Pulmonary artery (tissue), 1 donor: Measurements from ENCODE around the genes TRIM51G, OR5I1, OR5T1, OR8H1, OR5M10 and SMTNL1.

- PRO-cap, result bidirectional peak, plus-strand start at chr11:47918139, minus-strand start at chr11:47917977; unidirectional peak, plus-strand start at chr11:47918139
Observed at GRCh38 chr11:47917701-47918596, 62.4 kb upstream of the PTPRJ start.

DNA sequence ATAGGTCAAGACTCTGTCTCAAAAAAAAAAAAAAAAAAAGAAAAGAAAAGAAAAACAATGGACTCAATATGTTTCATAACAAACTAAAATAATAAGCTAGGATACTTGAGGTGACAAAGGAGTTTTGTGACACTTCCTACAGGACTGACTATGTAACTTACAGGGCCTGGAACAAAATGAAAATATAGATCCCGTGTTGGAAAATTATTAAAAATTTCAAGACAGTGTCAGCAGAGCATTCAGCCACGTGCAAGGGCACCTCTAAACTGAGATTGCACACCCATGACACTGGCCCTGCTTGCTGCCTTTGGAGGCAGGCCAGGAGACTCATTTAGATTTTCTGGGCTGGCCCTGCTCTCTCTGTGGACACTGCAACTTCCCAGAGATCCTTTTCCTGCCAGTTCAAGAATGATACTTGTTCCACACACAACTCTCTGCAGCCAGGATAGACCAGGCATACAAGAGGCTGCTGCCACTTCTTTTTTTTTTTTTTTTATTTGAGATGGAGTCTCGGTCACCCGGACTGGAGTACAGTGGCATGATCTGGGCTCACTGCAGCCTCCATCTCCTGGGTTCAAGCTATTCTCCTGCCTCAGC, 56.7 kb upstream of the PTPRJ start:
- PRO-cap, result no peak

GRCh38 chr11:47924154-47924409, 56.3 kb upstream of the PTPRJ start:
- PRO-cap, result no peak

GRCh38 chr11:47942028-47942772, 38.2 kb upstream of the PTPRJ start:
- PRO-cap, result no peak

- PRO-cap, result no peak
Observed at GRCh38 chr11:48033939-48034133, 53.5 kb downstream of the PTPRJ start.

GRCh38 chr11:48103706-48104720, 112.6 kb upstream of the OR4B1 start:
- PRO-cap, result no peak

GRCh38 chr11:48109354-48110079, 107.1 kb upstream of the OR4B1 start:
- PRO-cap, result no peak

DNA sequence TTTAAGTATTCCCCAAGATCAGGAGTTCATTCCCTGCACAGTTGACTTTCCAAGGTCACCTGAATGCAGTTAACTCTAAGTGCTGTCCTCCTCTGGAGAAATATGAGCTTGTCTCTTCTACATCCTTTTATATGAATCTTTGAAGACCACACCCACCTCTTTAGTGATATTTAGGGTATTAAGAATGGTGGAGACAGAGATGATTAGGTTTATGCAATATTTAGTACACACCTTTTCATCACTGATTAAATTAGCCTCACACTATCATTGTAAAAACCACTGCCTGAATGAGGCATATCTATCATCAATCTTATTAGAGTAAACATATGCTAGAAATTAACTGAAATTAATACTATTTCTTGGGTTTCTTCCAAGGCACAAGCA, at the start of gene TRIM51G:
TRIM51G (minus strand) TSS at position 96 of the 384 bp plus-strand sequence.
- PRO-cap, result no peak

- PRO-cap, result no peak
Observed at GRCh38 chr11:55099038-55099308, 163.0 kb upstream of the TRIM48 start.

DNA sequence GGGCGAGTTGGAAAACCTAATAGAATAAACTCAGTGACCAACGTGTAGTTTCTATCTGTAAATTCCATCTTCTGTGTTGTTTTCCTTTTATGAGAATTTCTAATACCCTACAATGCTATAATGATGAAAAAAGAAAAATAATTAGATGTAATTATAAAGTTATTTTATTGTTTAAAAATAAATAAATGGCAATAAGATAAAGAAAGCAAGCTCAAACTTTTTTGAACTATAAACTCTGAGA, at the start of gene OR5I1:
OR5I1 (minus strand) TSS at position 68 of the 241 bp plus-strand sequence.
- PRO-cap, result no peak

DNA sequence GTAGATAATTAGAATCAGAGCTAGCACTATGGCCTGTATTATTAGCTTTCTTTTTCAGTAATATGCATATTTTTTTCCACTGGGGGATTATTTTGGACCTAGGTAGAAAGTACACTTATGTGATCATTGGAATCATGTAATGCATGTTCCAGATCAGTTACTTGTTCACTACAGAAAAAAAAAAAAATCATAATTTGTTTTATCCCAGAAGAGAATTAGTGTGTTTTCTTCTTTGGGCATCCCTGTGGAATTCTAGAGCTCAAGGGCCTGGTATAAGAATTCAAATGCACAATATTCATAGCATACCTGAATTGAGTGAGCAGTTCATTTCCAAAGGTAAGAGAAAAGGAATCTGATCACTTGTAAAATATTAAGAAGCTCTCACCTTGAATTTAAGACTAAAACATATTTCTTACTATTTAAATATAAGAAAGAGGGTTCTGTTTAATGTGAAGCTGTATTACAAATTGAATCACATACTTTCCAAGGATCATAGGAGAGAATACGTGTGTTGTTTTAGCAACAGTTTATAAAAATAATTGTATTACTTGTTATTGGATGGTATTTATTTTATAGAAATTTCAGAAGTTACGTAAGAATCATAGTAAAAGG, at the start of gene OR5T1:
OR5T1 (plus strand) TSS at position 318 of the 612 bp plus-strand sequence.
- PRO-cap, result no peak

DNA sequence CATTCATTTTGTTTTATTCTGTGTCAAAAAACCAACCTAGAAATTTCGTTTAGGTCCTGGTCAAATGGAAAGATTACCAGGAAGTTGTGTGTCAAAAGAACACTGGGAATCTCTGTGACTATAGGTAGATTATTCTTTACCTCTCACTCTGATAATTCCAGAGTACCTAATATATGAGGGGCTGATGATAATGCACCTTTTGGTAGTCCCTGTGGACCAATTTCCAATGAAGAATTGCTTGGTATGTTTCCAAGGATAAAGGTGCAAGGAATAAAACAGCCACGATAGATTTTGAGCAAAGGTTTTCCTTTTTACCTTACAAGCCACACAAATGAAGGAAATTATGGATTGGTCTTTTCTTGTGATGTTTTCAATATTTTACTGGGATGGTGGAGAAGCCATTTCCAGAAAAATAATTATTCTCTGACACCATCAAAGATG, at the start of gene OR8H1:
OR8H1 (minus strand) TSS at position 134 of the 441 bp plus-strand sequence.
- PRO-cap, result no peak

DNA sequence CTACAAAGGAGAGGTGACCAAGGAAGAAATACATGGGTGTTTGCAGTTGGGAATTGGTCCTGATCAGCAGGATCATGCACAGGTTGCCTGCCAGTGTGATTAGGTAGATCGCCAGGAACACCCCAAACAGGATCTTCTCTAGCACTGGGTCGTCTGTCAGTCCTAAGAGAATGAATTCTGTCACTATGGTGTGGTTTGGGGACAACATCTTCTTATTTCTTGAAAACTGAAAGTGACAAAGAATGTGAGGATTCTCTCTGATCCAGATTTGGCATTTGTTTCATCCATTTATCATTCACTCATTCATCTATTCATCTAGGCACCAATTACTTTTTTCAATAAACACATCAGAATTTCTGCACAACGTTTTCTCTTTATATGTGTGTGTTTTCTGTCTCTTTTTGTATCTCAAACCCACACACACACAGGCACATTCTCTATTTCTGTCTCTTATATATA, at the start of gene OR5M10:
OR5M10 (minus strand) TSS at position 208 of the 459 bp plus-strand sequence.
- PRO-cap, result no peak

- PRO-cap, result no peak
Observed at GRCh38 chr11:57213070-57214065, 23.7 kb downstream of the APLNR start.

GRCh38 chr11:57292954-57293388, 31.8 kb downstream of the TNKS1BP1 start:
- PRO-cap, result no peak

DNA sequence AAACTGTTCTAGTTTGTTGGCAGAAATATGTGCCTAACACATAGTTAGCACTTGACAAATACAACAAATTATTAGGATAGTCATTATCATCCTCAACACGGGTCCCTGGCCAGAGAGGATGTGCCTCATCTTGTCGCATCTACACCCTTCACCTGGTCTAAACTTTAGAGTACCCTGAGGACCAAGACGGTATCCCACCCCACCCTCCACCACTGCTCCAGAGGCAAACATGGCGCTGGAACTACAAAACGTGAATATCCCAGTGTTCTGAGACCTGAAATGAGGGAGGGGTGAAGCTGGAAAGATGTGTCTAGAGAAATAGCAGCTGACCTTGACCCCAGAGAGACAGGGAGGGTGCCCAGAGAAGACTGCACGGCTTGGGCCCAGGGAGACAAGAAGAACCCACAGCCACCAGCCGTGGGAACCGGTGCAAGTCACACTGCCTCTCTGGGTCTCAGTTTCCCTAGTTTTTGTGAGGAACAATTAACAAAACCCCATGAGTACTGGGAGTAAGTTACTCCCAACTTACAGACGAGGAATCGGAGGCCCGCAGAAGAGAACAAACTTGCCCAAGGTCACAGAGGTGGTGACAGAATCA, 19.4 kb downstream of the TNKS1BP1 start:
- PRO-cap, result no peak

- PRO-cap, result no peak
Observed at GRCh38 chr11:57474084-57474410, 13.7 kb downstream of the RTN4RL2 start.

GRCh38 chr11:57537058-57537765, at the start of gene SMTNL1:
Gene SMTNL1 (plus strand): TSS chr11:57537595.
- PRO-cap, result unidirectional peak, plus-strand start at chr11:57537517

GRCh38 chr11:57648124-57648768, 1.5 kb downstream of the YPEL4 start:
- PRO-cap, result no peak

GRCh38 chr11:57781351-57782022, 19.9 kb downstream of the CTNND1 start:
- PRO-cap, result no peak